BE2C (cell line): ENCODE results near the genes NFE2, OR6C1 and OR6C75.

DNA sequence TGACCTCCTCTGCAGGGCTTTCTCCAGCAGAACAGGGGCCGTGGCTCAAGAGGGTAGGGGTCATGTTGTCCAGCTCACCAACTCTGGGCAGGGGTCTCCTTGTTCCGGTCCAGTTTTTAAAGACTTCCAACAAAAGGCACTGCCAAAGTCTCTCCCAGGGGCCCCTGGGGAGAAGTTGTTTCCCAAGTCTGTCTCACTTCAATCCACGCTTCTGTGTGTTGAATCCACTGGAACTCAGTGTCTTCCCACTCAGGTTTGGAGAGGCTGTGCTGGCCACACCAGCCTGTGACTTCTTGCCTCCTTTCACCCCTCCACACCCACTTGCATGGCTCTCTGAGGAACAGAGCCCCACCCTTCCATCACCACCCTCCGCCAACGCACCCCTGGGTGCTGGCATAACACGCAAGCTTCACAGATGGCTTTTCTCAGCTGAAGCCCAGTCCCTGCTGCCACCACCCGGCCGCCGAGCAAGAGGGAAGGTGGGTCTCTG is 41.8 kb downstream of the SMUG1 start:
- RRBS = no CpG with 5 or more reads among the region's 9 CpGs

DNA sequence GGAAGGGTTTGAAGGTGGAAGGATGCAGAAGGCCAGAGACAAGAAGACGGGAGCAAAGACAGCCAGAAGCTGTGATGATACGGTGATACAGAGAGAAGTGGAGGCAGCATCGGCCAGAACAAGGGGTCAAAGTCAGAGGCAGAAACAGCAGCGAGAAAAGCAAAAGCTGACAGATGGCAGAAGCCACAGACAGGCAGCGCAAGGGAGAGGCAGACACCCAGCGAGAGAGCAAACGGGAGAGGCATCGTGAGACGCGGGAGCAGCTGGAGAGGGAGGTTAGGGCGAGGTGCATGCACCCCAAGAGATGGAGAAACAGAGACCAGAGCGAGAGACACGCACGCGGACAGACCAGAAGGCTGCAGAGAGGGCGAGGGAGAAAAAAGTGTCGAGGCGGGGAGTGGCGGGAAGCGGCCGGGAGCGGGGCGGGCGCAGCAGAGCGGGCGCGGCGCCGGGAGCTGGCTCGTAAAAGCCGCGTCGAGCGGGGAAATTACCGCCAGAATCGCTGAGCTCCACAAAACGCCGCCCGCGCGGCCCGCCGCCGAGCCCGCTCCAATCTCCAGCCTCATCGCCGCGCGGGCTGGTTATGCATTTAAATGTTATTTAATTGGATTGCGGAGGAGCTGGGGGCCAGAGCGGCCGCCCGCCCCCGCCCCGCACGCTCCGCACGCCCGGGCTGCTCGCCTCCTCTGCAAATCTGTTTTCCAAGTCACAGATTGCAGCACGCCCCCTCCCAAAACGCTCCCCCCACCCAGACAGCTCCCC is 15.6 kb downstream of the SMUG1 start:
- RRBS = 2% methylated on average over 9 of the region's 62 CpGs

DNA sequence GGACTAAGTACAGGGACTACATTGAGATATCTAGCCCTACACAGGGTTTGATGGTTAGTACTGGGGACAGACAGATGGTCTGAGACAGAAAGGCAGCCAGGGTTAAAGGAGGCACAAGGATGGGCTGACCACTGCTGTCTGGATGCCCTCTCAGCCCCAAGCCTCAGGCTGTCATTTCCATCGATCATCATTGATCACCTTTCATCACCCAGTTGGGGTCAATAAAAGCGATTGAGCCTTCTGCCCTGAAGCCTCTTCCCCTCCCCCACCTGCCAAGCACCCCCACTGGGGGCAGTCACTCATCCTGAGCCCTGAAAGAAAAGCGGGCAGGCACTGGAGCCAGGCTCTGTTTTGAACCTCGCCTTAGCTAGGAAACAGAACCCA is 5.9 kb downstream of the SMUG1 start:
- RRBS = no CpG with 5 or more reads among the region's 4 CpGs

DNA sequence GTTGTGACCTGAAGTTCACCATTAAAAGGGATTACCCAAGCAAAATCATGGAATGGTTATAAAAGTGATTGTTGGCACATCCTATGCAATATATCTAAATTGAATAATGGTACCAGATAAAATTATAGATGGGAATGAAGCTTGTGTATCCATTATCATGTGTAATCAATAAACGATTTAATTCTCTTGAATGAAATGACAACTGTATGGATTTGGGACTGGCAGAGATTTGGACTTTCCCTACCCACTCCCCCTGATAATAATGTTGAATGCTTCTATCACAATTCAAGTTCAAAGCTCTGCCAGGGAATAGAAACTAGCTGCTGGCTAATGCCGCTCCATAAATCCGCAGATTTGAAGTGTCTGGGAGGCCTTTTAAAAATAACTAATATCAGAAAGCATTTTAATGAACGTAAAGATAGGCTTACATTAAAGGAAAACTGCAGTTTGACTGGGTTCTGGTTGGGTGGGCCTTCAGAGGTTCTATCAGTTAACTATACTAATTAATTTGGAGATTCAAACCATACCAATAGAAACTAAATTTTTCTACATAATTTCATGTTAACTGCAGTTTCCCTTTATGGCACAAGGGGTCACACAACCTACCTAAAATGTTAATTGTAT is 4.6 kb downstream of the HNRNPA1 start:
- RRBS = no CpG with 5 or more reads among the region's 4 CpGs

GRCh38 chr12:54300446-54301732 is at the start of gene NFE2:
TSS of gene NFE2 (minus strand) at chr12:54301015.
- RRBS = 3% methylated on average over 3 of the region's 29 CpGs

DNA sequence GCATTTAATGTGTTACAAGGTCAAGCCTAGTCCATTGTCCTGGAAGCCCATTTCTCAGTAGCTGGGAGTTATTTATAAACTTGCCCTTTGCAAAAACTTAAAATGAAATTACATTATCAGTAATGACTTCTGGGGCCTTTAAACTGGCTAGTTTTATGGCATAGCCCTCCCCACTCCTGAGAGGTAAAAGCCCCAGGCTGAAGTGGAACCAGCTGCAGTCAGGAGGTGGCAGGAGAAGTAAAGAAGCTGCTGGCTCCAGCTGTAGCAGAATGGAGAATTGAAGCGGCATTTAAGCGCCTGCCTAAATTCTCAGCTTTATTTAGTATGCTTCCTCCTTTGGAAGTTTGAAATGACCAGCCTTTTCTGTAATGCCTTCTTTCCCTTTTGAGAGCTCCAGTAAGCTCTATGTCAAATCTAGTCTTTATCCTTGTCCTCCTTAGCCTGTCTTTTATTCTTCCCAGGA is 12.5 kb downstream of the COPZ1 start:
- RRBS = no CpG with 5 or more reads among the region's 2 CpGs

DNA sequence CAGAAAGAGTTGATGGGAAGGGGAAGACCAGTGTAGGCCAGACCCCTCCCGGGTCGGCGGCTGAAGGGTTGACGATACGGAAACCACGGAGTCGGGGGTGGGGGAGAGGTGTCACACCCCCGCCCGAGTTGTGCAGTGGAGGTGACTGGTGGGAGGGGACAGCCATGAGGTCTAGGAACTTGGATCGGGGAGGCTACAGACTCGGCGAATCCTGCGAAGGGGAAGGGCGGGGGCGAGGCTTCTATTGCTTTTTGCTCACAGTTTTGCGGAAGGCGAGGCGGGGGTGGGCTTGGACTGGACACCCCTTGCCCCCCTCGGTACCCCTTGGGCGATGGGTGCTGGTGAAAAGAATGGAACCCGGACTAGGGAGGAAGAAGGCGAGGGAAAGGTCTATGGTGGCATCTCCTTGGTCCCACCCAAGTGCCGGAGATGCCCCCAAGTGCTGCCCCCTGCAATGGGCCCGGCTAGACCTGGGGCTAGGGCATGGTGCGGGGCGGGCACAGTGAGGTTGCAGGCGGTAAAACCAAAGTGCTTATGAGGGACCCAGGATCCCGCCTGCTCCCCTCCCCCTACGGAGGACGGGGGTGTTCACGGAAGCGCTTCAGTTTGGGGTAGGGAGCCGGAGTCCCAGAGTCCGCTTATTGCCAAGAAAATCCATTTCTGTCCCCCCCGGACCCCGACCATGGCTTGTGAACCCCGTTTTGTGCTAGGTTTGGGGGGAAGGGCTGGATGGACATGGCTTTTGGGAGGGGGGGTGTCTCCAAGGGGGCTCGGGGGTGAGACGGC is 5.1 kb upstream of the GPR84 start:
- RRBS = 40% methylated on average over 3 of the region's 39 CpGs

DNA sequence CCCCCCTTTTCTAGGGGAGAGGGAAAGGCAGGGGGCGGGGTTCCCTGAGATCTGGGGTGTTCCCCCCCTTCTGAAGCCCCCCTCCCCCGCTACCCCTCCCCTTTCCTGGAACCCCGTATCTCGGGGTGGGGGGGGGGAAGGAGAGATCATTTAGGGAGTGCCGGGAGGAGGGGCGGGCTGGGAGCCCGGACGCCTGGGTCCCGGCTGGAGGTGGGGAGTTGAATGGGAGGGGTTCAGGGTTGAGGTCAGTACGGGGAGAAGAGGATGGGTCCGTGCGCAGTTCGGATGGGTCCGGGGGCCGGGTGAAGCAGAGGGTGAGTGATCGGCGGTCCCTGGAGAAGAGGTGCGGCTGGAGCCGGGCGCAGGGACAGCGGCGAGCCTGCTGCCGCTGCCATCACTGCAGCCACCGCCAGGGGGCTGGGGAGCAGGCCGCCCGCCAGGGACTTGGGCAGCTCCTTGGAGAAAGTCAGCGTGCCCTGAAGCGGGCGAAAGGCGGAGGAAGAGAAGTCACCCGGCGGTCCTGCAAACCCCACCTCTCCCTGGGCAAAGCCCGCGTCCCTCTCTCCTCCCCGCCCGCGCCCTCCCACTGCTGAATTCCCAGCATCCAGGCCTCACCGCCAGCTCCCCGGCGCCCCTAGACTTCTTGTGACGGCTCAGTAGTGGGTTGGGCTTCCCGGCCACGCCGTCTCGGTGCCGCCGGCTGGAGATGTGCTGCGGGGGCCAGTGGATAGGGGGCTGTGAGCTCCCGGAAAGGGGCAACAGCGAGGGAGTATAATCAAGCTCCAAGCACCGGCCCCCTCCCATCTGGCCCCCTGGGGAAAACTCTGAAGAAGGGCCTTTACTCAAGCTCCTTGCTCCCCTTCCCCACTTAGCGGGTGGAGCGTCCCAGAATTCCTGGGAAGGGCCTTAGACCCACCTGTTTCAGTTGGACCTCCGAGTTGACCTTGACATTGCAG is 6.0 kb upstream of the GPR84 start:
- RRBS = 2% methylated on average over 18 of the region's 54 CpGs

GRCh38 chr12:54392904-54394185 is 8.8 kb upstream of the ZNF385A start:
- RRBS = no CpG with 5 or more reads among the region's 11 CpGs

- RRBS = no CpG with 5 or more reads among the region's 15 CpGs
Measured at GRCh38 chr12:54401350-54401958, 16.9 kb upstream of the ZNF385A start.

DNA sequence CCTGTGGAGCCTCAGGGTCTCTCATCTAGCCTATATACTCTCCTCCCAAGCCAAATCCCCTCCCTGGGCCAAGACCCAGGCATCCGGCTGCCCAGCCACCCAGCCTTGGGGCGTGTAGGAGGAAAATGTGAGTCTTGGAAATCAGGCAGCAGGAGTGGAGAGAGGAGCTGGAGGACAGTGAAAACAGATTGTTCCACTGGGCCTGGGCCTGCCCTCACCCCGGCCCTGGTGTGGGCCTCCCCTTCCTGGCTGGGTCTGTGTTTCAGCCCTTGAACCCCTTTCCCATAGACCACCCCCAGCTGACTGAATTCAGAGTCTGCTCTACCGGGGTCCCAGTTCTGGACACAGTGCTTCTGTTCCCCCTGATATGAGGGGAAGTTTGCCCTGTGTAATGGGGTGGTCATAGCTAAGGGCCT is 6.7 kb downstream of the ITGA5 start:
- RRBS = 28% methylated on average over 2 of the region's 4 CpGs

DNA sequence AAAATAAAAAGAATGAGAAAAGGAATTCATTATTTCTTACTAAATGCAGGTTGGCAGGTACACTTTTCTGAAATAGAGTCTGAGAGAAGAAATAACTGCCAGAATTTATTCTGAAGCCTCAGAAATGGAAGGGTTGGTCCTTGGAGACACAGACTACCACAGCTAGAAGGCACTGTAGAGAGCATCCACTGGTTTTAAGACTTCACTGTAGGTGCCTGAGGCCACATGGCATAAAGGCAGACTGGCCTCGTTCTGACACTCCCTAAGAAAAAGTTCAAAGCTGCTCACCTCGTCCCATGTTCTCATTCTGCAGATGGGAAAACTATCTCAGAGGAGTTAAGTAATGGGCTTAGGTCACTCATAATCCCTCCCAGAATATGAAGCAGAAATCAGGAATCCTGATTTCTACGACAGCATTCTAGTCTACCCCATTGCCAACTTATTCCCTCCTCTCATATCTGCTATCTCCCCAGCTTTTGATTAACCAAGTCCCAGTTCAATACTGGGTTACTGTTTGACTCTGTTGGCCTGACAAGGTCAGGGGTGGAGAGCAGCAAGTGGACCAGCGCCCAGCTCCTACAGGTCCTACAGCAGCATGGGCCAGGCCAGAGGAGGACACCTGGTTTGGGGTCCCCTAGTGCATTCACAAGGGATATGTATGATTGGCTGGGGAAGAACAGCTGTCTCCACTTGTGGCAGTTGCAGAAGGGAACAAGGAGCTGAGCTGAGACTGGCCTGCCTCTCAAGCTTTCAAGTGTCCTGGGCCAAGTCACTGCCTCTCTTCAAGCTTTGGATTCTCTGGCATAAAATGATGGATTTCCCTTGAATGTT is 3.7 kb downstream of the ITGA5 start:
- RRBS = no CpG with 5 or more reads among the region's 4 CpGs

GRCh38 chr12:54560317-54560871 is 11.0 kb downstream of the PDE1B start:
- RRBS = no CpG with 5 or more reads among the region's 14 CpGs

DNA sequence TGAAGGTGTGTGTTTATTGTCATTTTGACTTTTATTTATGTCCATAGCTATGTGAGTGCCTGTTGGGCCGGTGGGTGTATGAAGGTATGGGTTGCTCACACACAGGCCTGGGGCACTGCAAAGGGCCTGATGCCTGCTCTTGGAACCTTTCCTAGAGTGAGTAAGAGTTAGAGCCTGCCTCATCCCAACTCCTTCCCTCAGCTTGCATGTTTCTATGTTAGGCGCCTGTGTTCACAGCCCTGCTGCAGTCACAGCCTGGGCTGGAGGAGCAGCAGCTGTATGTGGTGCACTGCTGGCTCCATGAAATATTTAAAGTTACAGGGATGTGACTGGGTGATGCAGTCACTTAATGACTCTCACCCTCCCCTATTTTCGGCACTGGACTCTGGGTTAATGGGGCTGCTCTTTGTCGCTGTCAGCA is 2.6 kb upstream of the PPP1R1A start:
- RRBS = 0% methylated on average over 1 of the region's 4 CpGs

DNA sequence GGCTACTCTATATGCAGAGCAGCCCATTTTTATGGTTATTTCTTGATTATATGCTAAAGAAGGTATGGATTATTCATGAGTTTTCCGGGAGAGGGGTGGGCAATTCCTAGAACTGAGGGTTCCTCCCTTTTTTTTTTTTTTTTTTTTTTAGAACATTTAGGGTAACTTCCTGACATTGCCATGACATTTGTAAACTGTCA is 75.3 kb upstream of the DCD start:
- RRBS = no CpG with 5 or more reads among the region's 1 CpG

DNA sequence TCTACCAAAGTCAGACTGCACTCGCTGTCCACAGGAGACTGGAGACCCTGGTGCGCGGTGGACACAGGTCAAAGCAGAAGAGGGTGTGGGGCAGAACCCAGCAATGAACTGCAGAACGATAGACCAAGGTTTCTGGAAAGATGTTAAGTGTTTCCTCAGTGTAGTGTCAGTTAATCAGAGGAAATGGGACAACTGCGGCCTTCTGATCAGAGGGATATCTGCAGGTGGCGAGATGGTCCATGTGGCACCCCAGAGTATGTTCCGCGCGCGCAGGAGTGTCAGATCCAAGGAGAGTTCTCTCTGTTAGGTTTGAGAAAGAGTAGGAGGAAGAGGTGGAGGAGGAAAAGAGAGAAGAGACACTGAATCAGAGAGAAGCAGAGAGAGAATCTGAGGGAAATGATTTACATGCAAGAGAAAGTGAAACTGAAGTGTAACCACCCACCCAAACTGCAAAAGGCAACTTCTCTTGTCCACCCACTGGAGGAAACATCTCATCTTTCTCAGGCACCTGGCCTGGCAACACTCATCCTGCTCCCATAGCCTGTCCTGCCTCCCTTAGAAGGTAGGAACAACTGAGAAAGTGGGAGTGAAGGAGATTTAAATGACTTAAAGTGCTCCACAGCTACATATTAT is 6.6 kb upstream of the TESPA1 start:
- RRBS = no CpG with 5 or more reads among the region's 10 CpGs

DNA sequence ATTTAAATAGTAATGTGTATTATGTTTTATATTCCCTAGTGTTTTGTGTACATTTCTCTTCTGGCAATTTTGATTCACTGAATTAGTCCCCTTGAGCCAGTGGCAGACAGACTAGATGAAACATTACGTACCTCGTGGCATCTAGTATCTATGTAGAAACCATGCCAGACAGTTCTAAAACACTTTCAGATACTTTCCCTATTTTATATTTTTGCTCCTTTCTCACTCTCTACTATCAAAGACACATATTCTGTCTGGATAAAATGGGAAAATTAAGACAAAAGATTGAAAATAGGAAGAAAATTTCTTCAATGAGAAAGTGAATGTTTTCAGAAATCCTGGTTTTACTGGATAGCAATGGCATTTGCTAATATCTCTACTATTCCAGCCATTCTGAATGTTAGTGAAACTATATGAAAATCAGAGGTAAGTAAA is at the start of gene OR6C1:
Gene OR6C1 (plus strand): TSS at position 170 of the 435 bp plus-strand sequence.
- RRBS = no CpG with 5 or more reads among the region's 2 CpGs

- RRBS = no CpG with 5 or more reads among the region's 6 CpGs
Measured at GRCh38 chr12:55362650-55363241, at the start of gene OR6C75. TSS of gene OR6C75 (plus strand) at chr12:55362975.

- RRBS = no CpG with 5 or more reads among the region's 9 CpGs
Measured at GRCh38 chr12:55700745-55701191, 6.9 kb downstream of the ITGA7 start.